Metastatic Liver Carcinoma in the Adrenal Gland (tissue), 2 donors: ENCODE measurements around the gene PTTG1IP.

DNA sequence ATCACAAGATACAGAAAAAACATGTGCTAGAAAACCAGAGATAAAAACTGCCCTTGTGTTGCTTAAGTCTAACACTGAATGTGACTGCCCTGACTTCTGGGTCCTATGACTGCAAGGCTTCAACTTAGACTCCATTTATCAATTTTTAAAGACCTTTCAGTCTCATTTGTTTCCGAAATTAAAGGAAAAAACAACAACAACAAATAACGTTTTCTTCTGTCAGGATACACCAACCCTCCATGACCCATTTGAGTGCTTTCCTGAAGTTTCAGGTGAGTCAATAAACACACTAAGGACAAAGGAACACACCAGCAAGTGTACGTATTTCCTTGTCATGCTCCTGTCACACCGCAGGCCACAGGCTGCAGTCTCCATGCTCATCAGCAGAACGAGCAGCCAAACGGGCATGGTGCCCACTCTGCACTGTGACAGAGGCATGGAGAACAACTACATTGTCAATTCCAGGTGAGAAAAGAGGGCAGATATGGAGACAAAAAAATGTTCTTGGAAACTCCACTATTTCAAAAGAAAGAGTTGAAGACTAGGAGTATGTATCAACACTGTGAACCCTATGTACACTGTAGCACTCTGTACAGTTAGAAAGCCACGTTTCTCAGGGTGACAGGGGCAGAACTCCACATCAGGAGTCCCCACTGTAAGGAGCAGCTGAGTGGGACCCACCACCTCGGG is 2.7 kb downstream of the PTTG1IP start:
- PRO-cap, 2 experiments = peak in 1 of 2 experiments; most common plus-strand start position 386 of the sequence (in 1)

DNA sequence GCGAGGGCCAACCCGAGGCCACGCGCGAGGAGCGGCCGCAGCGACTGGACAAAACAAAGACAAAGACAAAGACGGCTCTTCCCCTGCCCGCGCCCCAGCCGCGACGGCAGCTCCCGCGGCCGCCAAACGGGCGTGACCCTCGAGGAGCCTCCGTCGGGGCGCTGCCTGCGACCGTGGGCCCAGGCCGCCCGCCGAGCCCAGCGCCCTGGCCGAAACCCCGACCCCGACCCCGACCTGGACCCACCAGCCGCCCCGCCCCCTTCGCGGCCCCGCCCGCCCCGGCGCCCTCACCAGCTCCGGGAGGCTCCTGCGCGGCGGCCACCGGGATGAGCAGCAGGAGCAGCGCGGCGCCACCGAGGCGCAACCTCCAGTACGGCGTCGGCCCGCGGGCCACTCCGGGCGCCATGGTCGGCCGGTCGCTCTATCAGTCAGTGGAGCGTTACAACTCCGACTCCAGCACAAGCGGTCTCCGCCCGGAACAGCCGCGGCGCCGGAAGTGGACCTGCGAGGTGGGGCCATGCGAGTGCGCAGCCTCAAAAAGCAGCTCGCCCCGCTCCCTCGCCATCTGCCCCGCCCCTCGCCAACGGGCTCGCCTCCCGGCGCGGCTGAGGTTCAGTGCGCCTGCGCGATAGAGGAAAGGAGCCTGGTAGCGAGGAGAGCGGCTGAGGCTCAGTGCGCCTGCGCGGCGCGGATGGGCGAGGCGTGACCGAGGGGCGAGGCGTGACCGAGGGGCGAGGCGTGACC is at the start of gene PTTG1IP:
TSS of gene PTTG1IP (minus strand) at position 480 of the 744 bp plus-strand sequence.
- PRO-cap, 2 experiments = peak in 2 of 2 experiments; most common plus-strand start position 672 of the sequence (in 2); most common minus-strand start position 470 of the sequence (in 2)

- PRO-cap, 2 experiments = peak in 2 of 2 experiments; most common minus-strand start chr21:44878138 (in 1)
Observed at GRCh38 chr21:44877838-44878503, 4.5 kb upstream of the PTTG1IP start.

GRCh38 chr21:44892859-44893121 is 19.3 kb upstream of the PTTG1IP start:
- PRO-cap, 2 experiments = no peak in any of the 2 experiments

DNA sequence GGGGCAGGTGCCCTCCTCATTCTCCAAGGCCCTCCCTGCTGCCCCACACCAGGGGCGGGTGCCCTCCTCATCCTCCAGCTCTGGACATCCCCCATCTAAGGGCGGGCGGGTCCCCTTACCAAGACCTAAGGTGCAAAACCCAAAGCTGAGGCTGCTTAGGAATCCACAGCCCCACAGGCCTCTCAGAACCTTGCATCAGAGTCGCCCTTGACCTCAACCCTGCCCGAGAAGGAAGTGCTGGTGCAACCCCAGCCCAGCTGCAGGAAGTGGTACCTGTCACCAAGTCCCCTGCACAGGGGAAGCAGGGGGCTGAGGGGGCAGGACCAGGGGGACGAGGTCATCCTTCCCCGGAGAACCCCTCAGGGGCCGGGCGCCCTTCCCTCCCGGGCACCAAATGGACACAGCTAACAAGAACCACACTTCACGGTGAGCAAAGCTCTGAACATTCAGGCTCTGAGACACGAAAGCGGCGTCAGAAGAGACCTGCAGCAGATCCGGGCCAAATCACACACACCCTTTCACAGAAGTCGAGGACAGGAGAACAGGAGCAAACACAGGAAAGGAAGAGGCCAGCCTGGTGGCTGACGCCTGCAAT is 6.5 kb downstream of the ITGB2 start:
- PRO-cap, 2 experiments = no peak in any of the 2 experiments

DNA sequence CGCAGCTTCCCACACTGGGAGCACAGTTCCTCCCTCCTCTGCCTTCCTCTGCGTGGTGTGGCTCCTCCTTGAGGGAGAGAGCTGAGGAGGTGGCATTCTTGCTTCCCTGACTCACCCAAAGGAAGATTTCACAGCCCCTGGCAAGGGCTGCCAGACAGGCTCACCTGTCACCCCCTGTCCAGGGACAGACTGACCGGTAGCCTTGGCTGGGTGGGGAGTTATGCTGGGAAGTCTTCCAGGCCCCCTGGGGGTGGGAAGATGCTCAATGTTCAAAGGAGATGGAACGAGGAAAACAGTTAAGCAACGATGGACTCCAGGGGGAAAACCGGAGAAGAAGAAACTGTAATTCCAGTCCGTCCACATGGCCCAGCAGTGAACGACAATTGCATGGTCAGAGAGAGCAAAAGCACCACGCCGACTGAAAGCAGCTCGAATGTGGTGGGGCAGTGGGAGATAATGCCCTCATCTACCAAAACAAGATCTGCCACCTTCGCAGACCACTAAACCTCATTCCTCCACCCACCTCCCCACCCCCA is 7.4 kb upstream of the ITGB2 start:
- PRO-cap, 2 experiments = no peak in any of the 2 experiments

DNA sequence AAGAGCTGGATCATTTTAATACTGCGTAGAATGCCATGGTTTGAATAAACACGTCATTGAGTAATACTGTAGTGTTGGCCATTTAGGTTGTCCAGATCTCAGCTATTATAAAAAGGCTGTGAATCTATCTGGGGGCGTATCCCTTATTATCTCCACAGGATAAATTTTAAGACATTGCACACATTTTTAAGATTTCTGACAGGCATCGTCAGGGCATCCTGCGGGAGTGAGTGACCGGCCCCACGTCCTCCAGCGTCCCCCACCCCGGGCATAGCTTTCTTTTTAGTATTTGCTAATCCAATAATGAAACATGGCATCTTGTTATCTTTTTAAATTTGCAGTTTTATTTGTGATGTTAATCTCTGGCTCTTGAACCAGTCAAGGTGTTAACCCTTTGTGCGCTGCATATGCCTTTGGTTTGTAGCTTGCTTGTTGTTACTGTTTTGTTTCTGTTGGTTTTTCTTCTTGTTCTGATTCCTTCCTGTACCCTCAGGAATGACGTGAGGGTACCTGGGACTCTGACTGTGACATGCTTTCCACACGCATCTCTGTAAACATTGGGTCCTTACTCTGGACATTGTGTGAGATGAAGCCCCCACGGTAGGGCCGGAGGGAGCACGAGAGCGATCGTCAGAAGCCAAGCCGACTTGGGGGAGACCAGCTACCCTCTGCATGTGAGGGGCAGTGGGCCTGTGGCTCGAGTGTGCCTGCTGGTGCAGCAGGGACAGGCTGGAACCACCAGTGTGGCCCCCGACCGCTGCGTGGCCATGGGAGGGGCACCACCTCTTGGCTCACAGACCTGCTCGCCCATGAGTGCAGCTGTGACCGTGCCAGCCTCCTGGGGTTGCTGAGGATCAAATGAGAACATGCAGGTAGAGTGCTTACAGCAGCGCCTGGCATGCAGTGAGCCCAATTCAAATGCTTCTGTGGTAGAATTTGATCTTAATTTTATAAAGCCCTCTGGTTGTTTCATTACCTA is 23.1 kb upstream of the ADARB1 start:
- PRO-cap, 2 experiments = no peak in any of the 2 experiments

- PRO-cap, 2 experiments = no peak in any of the 2 experiments
Observed at GRCh38 chr21:45129363-45129802, 55.0 kb downstream of the ADARB1 start.

- PRO-cap, 2 experiments = no peak in any of the 2 experiments
Observed at GRCh38 chr21:45226771-45227333, 60.8 kb downstream of the POFUT2 start.

DNA sequence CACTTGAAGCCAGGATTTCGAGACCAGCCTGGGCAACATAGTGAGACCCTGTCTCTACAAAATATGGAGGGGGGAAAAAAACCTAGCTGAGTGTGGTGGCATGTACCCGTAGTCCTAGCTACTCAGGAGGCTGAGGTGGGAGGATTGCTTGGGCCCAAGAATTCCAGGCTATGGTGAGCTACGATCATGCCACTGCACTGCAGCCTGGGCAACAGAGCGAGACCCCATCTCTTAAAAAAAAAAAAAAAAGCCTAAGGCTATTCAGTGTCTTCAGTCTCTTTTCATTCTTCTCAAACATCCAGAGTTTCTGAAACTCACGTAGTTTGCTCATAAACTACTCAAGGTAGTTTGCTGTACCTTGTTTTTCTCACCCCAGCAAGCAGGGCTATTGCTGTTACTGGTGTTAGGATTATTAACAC is 37.9 kb downstream of the POFUT2 start:
- PRO-cap, 2 experiments = no peak in any of the 2 experiments

DNA sequence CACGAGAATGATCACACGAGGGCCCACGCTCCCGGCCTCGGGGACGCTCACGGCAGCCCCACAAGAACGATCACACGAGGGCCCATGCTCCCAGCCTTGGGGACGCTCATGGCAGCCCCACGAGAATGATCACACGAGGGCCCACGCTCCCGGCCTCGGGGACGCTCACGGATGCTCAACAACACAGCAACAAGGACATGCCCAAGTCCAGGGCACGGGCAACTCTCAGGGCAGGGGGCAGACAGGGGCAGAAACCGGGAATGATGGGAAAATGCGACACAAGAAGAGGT is 20.7 kb downstream of the POFUT2 start:
- PRO-cap, 2 experiments = no peak in any of the 2 experiments

- PRO-cap, 2 experiments = no peak in any of the 2 experiments
Observed at GRCh38 chr21:45370735-45371054, 34.3 kb upstream of the COL18A1 start.

DNA sequence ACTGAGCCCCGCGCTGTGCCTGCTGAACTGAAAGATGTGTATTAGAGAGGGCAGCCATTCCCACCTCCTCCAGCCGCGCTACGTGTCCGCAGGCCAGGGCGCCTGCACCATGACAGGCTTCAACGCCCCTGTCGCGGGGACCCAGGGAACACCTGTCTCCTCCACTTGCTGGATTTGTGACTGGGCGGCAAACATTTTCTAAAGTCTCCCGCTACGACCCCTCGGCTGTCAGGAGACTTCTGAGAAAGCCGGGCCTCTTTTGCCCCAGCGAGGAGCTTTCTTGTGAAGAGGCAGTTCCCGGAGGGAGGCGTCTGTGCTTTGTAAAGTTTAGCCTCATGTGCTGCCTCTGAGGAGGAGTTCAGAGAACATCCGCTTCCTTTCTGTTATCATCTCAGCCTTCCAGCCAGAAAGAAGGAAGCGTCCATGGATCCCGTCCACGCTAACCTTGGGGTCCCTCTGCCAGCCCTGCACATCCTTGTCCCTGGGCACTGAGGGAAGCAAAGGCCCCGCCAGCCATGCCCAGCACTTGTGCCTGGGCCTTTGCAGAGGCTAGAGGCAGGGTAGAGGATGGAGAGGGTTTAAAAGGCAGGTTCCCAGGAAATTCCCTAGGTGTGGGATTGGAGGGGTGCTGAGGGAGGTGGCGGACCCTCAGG is 8.4 kb downstream of the COL18A1 start:
- PRO-cap, 2 experiments = no peak in any of the 2 experiments

DNA sequence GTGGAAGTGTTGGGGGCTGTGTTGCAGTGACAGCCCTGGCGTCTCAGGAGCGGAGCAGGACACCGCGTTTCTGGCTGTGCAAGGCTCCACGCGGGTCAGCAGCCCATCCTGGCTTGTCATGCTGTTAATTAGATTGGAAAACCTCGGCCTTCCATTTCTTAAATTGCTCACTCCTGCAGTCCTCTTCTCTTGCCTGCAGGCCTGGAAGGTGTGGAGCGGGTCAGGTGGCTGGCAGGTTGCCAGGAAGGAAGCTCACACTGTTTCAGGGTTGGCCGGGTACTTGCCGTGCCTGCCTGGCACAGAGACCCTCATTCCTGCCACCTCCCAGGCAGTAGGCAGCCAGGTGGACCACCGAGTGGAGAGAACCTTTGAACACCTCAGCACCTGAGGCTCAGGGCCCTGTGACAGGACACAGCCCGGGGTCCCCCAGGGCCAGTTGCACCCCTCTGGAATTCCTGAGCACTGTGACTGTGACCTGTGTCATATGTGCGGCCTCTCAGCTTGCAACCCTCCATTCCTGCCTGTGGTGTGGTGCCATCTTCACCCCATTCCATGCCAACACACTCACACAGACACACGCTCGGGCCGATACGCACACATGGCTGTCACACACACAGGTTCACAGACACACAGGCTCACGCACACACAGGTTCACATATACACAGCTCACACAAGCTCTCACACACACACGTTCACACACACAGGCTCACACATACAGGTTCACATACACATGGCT is 16.6 kb downstream of the COL18A1 start:
- PRO-cap, 2 experiments = no peak in any of the 2 experiments

DNA sequence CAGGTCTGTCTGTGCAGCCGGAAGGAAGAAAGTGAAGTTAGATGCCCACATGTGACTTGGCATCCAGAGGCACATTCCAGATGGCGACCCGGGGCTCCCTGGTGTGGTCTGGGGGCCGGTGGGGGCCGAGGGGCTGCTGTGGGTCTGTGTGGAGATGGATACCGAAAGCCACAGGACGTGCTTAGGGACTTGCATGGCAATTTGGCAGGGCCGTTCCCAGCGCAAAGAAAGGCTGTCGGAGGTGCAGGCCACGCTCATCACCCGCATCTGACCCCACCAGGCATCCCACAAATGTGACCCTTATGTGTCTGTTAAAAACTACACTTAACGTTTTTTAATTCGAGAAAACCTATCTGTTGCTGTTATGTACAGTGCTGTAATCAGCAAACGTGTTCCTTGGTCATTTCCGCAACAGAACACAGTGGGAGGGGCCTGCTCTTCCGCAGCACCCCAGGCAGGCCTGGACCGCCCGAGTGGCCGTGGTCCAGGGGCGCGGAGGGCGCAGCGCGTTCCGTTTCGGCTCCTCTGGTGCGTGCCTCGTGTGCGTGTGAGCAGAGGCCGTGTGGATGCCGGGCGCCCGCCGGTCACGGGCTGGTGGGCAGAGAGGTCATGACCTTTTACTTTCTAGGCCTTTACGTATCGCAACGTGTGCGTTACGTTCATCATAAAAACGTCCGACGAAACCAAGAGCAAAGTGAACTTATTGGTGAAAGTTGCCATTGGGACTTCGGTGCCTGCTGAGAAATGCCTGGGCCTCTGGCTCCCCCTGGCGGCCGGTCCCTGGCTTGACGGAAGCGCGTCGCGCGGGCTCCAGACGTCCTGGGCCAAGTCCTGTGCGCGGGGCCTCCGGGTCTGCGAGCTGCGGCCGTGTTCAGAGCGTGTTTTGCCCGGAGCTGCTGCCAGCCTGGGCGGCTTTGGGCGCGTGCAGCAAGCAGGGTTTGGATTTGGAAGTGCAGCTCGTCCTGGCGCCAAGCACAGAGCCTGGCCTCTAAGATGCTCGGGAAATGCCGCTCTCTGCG is 34.1 kb downstream of the COL18A1 start:
- PRO-cap, 2 experiments = peak in 2 of 2 experiments; most common plus-strand start position 472 of the sequence (in 1)

DNA sequence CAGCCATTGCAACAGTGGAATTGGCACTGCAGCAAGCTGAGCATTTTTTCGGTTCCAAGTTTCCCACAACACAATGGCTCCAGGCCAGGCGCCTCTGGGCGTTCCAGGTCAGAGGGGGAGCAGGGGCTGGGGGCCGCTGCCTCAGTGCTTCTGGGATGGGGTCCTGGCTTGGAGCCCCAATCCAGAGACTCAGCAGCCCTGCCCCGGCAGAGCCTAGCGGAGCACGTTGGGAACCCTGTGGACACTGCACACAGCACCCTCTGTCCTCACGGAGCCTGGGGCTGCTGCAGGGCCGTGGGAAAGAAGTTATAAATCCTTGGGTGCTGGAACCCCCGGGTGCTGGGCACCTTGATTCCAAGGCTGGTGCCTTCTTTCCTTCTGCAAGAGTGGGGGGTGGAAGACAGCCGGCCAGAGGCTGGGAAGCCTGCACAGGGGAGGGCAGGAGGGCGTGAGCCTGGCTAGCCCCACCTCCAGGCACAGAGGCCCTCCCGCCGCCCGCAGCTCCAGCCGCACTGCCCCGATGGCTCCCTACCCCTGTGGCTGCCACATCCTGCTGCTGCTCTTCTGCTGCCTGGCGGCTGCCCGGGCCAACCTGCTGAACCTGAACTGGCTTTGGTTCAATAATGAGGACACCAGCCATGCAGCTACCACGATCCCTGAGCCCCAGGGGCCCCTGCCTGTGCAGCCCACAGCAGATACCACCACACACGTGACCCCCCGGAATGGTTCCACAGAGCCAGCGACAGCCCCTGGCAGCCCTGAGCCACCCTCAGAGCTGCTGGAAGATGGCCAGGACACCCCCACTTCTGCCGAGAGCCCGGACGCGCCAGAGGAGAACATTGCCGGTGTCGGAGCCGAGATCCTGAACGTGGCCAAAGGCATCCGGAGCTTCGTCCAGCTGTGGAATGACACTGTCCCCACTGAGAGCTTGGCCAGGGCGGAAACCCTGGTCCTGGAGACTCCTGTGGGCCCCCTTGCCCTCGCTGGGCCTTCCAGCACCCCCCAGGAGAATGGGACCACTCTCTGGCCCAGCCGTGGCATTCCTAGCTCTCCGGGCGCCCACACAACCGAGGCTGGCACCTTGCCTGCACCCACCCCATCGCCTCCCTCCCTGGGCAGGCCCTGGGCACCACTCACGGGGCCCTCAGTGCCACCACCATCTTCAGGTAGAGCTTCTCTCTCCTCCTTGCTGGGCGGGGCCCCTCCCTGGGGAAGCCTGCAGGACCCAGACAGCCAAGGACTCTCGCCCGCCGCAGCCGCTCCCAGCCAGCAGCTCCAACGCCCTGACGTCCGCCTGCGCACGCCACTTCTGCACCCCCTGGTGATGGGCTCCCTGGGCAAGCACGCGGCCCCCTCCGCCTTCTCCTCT is 50.5 kb downstream of the COL18A1 start:
- PRO-cap, 2 experiments = peak in 2 of 2 experiments; most common plus-strand start position 512 of the sequence (in 2); most common minus-strand start position 388 of the sequence (in 2)

DNA sequence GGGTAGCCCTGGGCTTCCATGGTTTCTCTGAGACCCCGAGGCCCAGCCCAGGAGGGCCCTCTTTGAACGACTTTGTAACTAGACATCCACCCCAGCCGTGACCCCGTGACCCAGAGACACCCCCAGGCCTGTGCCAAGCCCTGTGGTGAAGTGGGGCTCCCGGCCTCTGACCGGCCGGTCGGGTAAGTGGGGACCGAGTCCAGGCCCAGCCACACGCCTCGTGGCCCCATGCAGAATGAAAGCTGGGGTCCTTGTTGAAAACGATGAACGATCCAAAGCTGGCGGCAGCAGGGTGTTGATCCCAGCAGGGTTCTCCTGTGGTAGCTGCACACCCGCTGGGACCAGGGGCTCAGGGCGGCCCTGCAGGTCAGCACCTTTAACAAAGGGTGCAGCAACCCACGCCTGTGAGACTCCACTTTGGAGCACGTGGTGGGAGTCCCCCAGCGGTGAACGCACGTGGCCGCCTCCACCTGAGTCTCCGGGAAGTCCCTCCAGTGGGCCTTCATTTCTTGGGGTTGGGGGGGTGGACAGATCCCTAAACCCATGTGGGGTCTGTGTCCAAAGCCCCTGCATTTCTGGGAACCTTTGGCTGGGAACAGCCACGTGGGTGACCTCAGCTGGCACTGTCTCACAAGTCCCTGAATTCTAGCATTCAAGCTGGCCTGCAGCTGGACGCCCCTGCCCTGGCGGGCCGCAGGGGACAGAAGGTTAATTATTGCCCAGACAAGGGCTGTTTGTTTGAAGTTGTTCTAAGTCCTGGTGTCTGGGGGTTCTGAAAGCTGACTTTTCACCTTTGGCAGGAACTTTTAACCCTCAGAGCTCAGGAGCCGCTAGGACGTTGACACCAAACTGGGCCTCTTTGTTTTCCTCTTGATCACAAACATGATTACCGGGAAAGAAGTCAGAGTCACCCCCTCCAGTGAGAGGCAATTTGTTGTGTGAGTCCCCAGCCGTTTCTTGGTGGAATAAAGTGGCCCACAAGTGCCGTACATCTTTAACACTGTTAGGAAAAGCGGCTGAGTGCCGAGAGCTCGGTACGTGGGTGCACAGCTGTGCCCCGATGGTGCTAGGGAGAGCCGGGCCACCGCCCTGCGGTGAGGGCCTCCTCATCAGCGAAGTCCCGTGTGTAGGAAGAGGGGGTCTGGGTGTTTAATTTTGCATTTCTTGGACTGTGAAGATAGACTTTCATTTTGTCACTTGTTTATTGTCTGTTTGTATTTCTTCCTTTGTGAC is 64.5 kb downstream of the COL18A1 start:
- PRO-cap, 2 experiments = peak in 1 of 2 experiments; most common plus-strand start position 929 of the sequence (in 1)

DNA sequence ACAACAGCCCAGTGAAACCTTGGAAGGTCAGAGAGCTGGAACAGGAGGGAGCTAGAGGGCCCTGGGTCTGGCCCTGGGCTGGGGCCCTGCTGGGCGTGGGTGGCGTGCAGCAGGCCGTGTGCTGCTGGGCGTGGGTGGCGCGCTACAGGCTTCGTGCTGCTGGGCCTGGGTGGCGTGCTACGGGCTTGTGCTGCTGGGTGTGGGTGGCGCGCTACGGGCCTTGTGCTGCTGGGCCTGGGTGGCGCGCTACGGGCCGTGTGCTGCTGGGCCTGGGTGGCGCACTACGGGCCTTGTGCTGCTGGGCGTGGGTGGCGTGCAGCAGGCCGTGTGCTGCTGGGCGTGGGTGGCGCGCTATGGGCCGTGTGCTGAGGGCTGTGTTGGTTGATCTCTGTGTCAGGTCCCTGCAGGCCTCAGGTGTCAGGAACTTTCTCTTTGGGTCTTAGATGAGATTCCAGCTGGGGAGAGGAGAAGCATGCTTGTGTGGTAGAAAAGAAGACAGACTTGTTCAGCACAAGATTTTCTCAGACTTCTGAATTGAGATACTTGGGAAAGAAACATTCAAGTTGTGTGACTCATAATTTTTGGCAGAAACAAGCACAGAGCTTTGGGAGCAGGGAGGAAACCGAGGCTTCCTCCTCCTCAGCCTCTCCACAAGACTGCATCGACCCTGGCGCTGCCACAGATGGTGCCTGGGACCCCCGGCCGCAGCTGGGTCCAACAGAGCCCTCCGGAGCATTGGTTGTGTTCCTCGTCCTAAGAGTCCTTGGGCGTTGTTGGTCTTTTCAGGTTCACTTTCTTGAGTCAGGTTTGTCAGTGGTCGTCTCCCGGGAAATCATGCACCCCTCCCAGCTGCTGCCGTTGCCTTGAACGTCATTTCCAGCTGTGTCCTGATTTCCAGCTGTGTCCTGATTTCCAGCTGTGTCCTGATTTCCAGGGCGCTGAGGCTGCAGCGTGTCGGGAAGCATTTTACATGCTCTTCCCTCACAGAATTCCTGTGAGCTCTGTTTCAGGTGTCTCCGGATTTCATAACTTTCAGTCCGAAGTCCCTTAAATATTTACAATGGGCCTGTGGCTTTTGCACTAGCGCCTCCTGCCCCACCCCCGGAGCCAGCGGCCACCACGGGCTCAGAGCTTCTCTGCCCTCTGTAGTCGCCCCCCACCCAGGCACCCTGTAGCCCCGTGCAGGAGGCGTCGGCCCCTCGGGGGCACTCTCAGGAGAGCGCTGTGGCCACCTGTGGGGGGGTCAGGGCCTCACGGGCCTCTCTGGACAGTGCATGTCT is 66.3 kb downstream of the COL18A1 start:
- PRO-cap, 2 experiments = peak in 2 of 2 experiments; most common minus-strand start position 994 of the sequence (in 1)

- PRO-cap, 2 experiments = no peak in any of the 2 experiments
Observed at GRCh38 chr21:45477961-45478931, 64.0 kb downstream of the SLC19A1 start.

DNA sequence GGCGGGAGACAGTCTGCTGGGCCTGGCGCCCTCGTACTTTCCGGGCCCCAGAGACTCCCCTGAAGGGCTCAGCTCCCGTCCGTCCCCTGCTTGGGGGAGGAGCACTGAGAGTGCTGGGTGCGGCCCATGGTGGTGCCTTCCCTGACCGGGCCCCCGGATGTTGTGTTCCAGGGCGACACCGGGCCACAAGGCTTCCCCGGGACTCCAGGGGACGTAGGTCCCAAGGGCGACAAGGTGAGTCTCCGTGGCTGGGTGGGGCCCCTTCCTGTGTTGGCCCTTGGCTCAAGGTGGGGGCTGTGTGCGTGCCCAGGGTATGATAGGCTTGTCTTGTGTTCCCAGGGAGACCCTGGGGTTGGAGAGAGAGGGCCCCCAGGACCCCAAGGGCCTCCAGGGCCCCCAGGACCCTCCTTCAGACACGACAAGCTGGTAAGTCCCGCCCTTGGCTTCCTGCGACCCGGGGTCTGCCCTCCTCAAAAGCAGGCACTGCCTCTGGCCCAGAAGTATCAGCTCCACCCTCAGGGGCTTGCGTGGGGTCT is 62.4 kb downstream of the SLC19A1 start:
- PRO-cap, 2 experiments = no peak in any of the 2 experiments